Neural crest cell (in vitro differentiated cells): Measurements from ENCODE around the genes LSMEM2, TMEM115, MANF, IQCF6 and GPR62.

- PRO-cap: bidirectional peak, plus-strand start at chr3:50246394, minus-strand start at chr3:50246306
These were observed 9.9 kb downstream of the GNAI2 start for GRCh38 chr3:50245783-50246511.

DNA sequence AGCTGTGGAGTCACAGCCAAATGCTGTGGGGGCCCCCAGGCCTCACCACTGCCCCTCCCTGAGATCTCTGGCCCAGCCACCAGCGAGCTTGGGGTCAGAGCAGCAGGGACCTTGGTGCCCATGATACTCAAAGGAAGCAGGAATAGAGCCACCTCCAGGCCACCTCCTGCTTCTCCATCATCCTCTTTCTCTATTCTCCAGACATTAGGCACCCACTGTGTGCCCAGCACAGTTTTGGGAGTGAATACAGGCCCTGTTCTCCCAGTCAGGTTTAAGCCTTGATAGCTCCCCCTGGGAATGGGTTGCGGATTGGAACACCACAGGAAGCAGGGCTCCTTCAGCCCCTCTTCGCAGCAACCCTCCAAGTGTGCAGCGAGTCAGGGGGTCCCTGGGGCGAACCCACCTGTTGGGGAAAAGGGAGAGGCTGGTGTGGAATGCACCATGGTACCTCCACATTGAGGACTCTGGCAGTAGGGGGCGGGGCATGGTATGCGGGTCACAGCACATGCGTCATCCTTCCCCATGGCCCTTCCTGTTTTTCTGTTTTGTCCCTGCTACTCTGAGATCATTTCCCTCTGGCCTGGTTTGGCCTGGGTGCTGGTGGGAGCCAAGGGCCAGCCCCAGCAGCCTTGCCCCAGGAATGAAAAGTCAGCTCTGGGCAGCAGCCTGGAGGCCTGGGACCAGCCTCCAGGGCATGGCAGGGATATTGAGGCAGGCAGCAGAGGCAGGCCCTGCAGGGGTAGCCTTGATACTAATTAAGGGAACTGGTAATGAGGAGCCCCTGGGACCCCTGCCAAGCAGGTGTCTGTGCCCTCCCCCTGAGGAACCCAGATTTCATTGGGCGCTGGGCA lies 14.2 kb upstream of the SEMA3B start:
- PRO-cap: no peak

- PRO-cap: bidirectional peak, plus-strand start at chr3:50258294, minus-strand start at chr3:50258129
These were observed 10.8 kb upstream of the SEMA3B start for GRCh38 chr3:50258049-50258691.

DNA sequence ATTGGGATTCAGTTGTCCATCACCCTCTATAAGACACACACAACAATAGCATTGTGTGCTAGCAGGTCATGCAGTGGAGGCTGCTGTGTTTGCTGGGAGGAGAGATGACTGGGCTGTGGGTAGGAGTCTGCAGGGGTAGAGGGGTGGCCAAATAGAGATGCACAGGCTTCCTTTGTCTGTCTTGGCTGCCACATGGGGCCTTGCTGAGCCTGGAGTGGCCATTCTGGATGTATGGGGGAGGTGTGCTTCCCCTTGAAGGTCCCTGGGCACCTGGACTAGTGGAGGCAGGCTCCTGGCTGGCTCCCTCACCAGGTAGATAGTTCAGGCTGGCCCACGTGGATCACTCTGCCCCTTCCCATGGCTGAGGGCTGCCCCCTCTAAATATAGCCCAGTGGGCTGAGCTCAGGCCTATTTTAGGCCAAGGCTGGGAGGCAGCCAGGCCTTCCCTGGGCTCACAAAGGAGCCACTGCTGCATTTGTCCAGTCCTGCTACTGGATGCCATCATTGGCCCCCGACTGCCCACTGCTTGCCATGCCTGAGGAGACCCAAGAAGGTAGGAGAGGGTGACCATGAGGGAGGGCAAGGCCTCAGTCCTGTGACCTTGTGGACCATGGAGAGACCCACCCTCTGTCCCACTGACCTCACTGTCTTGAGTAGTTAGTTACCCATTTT lies at the start of gene LSMEM2:
LSMEM2 (plus strand) TSS at position 469 of the 672 bp plus-strand sequence.
- PRO-cap: no peak

DNA sequence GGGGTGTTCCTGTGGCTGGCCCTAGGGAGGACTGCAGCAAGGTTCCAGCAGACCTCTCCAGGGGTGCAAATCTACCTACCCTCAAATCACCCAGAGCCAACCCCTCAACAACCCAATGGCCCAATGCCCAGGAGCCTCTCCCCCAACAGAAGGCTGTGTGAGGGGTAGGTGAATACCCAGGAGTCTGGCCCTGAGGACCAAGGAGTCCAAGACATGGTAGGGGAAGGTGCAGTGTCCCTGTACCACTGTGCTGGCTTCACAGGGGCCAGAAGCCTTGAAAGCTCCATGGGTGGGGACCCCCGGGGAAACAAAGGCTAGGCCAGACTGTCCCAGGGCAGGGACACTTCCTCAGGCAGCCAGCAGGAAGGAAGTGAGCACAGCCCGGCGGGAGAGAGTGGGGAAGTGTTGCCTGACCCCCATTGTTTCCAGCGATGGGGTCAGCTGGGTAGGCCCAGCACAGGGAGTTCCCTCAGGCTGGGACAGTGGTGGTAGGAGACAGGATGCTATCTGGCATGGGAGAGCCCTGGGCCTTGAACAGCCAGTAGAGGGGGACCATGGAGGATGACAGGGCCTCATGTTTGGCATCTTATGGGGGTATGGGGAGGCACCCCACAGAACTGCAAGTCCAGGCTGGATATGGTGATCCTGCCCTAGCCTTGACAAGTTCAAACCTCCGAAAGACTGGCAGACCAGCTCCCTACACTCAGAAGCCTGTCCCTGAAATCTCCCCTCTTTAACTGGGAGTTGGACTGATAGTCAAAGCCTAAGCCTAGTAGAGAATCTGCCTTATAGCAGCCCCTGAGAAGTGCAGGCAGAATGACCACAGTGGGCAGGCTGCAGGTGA lies 1.1 kb upstream of the HYAL2 start:
- PRO-cap: no peak

- PRO-cap: bidirectional peak, plus-strand start at chr3:50359789, minus-strand start at chr3:50359585
These were observed at the start of gene TMEM115 for GRCh38 chr3:50359358-50359858. Gene TMEM115, minus strand, starts transcription at chr3:50359521.

DNA sequence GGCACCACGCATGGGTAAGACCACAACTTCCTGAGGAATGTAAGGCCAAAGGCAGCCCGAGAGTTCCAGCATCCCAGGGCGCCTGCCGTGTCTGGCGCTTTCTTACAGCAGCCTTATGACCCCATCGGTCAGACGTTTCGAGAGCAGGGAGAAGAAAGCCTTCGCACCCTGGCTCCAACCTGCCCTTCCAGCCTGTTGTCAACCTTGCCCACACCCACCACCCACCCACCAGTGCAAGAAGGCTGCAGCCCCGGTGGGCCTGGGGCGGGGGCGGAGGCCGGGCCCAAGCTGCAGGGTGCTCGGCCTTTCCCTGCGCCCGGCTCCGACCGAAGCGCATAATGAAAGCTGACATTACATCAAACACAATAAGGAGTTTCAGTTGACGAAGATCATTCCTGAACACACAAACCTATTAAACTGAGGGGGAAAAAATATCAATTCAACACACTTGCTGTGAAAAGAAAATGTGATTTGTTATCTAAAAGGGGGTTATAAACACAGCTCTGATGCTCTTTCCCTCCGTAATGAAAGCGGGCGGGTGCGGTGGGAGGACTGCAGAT lies 29.7 kb upstream of the TMEM115 start:
- PRO-cap: no peak

- PRO-cap: no peak
These were observed 19.1 kb downstream of the CISH start for GRCh38 chr3:50592011-50593311.

- PRO-cap: no peak
These were observed 3.4 kb downstream of the CISH start for GRCh38 chr3:50608126-50608689.

DNA sequence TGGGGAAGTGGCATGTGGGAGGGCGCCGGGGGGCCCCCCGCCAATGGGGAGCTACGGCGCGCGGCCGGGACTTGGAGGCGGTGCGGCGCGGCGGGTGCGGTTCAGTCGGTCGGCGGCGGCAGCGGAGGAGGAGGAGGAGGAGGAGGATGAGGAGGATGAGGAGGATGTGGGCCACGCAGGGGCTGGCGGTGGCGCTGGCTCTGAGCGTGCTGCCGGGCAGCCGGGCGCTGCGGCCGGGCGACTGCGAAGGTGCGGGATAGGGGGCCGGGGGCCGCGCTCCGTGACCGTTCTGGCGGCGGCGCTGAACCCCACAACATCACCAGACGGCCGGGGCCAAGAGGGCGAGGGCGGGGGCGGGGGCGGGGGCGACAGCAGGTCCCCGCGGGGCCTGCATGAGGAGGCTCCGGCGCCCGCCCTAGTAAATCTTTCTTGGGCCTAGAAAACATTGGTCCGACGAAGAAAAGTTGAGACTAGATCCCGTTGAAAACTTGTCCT lies at the start of gene MANF:
MANF (plus strand) TSS at position 104 of the 495 bp plus-strand sequence.
- PRO-cap: bidirectional peak, plus-strand start at position 104 of the sequence, minus-strand start outside the sequence

GRCh38 chr3:51394416-51395400 lies 3.6 kb downstream of the RBM15B start:
- PRO-cap: no peak

DNA sequence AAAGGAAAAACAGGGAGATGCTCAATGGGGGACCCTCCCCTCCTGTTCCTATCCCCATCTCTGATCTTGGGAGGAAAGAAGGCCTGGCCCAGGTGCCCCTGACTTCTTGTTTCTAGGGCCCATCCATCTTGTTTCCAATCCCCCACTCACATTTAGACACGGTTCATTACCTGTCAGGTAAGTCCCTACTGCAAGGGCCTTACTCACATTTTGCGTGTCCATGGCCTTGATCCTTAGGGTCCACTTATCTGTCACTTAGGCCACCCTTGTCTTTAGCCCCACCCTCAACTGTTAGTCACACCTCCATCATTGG lies at the start of gene IQCF6:
IQCF6 (minus strand) TSS at position 235 of the 313 bp plus-strand sequence.
- PRO-cap: no peak

DNA sequence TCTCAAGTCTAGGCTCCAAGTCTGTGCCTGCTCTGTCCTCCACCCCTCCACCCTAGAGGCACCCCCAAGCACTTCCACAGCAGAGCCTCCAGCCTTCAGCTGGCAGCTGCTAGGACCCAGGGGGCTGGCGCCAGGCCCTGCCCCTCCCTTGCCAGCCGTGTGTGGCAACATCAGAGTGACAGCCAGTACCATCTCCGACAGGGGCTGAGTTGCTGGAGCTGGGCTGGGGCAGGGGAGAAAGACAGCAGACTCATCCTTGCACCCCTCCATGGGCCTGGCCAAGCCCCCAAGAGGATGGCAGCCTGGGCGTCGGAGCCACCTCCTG lies at the start of gene GPR62:
GPR62 (plus strand) TSS at position 185 of the 325 bp plus-strand sequence.
- PRO-cap: no peak

DNA sequence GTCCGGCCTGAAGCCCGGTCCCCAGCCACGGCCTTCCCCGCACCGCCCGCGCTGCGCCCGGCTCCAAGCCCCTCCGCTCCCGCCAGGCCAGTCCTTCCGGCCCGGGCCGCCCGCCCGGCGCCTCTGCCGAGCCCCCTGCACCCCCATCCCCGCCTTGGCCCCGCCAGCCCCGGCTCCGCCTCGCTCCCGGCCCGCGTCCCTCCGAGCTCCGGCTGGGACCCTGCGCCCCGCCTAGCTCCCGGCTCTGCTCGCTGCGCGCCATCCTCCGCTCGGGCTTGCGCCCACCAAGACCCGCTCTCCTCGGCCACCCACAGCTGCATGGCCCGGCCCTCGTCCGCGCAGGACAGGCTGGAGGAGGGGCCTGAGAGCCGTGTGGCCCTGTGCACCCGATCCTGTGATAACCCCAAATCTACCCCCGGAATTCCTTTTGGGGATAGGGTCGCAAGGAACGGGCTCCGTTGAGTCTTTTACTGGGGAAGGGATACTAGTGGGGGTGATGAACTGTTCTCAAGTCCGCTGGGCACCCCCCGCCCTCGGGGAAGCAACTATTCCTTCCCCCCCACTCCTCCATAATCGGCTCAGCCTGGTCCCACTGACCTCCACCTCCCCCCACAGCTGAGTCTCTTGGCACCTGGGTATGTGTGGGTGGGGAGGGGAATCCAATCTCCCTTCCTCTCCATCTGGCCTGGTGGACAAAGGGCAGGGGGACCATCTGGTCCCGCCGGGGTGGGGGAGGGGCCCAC lies 630 bp upstream of the PCBP4 start:
- PRO-cap: bidirectional peak, plus-strand start at position 90 of the sequence, minus-strand start at position 320 of the sequence

DNA sequence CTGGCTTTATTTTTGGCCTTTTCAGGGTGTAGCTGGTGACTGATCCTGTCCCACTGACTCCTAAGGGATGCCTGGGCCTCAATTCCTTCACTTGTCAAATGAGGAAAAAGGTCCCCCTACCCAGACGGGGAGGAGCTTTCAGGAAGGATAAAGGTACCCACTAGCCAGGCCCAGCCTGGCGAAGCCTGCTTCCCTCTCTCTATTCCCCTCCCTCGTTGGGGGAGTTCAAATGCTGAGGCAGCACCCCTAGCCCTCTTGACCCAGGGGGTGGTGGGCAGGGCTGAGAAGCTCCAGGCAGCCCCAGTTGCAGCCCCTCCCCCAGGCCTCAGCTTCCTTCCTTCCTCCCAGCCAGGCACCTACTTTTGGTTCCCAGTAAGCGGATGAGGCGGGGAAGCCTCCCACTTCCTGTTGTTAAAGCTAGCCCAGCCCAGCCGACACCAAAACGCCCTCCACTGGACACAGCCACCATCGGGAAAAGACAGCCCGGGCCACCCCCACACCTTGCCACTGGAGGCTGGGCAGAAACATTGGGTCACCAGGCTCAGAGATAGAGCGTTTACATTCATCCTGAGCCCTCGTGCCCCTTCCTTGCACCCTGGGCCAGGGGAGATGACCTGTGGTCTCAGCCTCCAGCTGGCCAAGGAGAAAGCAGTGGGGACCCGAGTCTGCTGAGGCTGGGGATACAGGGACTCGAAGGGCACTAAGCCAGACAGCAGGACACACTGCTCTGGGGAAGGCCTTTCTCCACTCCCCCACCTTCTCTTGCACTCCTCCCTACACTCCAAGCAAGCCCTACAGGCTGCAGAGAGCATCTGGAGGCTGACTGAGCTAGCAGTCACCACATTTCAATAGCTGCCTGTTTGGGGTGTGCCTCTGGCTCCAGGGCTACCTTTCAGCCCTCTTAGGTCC lies 3.5 kb downstream of the DUSP7 start:
- PRO-cap: no peak

DNA sequence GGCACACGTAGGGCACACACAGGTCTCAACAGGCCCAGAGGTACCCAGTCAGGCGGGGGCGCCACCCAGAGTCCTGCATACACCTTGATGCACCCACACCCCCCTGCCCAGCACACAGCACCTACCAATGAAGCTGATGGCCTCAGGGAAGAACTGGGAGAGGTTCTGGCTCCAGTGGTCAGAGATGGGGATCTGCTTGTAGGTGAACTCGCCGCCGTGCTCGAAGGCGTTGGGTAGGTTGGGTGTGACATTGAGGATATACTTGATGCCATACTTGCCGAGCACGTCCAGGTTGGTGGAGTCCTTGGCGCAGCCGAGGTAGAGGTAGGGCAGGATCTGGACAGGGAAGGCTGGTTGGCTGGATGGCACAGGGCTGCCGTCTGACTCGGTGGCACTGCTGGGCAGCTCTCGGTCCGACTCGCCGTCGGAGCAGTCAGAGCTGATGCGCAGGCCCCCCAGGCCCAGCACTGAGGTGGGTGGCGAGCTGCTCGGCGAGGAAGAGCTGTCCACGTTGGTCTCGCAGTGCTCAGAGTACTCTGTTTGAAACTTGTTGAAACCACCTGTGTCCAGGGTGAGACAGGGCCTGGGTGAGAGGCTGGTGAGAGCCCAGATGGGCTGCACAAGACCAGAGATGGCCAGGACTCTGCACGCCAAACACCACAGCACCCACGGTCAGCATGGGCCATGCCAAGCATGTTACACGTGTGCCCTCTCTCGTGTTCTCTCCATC lies 2.4 kb downstream of the DUSP7 start:
- PRO-cap: no peak

GRCh38 chr3:52056909-52058107 lies 937 bp upstream of the DUSP7 start:
- PRO-cap: bidirectional peak, plus-strand start at chr3:52057645, minus-strand start at chr3:52057275

GRCh38 chr3:52089969-52090748 lies 33.8 kb upstream of the DUSP7 start:
- PRO-cap: no peak

GRCh38 chr3:52198929-52199792 lies 1.2 kb downstream of the ALAS1 start:
- PRO-cap: no peak

DNA sequence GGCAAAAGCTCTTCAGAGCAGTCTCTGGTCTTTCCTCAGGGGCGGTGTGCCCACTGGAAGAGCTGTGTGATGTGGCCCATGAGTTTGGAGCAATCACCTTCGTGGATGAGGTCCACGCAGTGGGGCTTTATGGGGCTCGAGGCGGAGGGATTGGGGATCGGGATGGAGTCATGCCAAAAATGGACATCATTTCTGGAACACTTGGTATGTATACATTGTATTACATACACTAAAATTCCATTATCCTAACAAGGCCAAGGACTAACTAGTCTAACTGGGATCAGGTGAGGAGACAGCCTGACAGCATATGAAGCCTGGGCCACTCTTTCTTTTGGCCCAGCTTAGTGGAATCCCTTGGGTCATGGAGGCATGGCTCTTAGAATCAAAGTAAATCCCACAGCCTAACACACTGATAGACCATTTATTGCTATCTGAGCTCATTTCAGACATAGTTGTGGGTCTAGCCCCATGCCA lies 10.1 kb downstream of the ALAS1 start:
- PRO-cap: no peak